H4 (cell line): ENCODE measurements around a stretch of chr13.

DNA sequence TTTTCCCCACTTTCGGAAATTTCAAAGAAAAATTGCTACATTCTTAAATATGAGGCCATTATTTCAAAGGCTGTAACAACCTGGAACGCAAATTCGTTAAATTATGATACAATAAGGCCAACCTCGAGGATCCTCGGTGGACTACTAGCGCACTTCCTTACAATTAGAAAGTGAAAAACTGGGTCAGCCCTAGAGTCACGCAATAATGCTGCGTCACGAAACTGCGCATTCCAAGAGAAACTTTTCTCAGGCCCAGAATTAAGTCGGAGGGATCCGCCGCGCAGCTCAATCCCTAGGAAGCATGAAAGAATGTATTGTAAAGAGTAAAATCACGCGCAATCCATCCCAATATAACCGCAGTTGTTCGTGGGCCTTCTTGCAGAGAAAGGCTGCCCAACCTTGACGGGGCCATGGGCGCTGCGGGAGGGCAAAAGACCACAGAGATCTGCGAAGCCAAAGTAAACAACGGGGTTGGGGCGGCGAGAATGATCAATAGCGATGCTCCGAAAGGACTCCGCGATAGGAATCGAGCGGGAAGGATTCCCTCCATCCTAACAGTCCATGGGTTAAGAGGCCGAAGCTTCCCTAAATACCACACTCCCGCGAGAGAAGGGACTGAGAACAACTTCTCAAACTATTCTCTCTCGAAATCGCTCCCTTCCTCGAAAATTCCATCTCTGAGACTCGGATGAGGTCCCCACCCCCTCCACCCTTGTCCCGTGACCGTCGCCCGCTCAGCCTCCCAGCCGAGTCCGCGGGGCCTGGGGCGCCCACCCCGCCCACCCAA is 598 bp downstream of the SPART start:
- RAMPAGE, long total RNA: no peak

- RAMPAGE, long total RNA: no peak
These were observed 8.4 kb downstream of the EXOSC8 start for GRCh38 chr13:37008987-37009414.

DNA sequence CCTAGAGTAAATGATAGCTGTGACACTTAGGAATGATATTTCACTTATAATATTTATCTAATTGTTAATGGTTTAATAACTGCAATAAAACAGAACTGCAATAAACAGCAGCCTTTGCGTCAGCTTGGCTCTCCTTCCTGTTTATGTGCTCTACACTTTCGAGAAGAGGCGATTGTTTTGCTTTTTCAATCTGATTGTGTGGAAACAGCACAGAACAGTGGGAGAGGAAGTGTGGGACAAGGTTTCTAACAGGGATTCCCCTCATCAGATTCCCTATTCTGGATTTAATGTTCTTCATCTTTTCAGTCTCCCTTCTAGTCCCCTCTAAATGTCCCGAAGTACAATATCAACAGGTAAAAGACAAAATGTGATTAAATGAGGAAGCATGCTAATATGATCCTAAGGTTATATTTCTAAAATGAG is 17.4 kb upstream of the TRPC4 start:
- RAMPAGE, long total RNA: no peak

GRCh38 chr13:38360980-38362072 is 11.7 kb downstream of the UFM1 start:
- RAMPAGE, long total RNA: no peak

- RAMPAGE, long total RNA: no peak
These were observed 38.6 kb downstream of the STOML3 start for GRCh38 chr13:38951912-38952482.

DNA sequence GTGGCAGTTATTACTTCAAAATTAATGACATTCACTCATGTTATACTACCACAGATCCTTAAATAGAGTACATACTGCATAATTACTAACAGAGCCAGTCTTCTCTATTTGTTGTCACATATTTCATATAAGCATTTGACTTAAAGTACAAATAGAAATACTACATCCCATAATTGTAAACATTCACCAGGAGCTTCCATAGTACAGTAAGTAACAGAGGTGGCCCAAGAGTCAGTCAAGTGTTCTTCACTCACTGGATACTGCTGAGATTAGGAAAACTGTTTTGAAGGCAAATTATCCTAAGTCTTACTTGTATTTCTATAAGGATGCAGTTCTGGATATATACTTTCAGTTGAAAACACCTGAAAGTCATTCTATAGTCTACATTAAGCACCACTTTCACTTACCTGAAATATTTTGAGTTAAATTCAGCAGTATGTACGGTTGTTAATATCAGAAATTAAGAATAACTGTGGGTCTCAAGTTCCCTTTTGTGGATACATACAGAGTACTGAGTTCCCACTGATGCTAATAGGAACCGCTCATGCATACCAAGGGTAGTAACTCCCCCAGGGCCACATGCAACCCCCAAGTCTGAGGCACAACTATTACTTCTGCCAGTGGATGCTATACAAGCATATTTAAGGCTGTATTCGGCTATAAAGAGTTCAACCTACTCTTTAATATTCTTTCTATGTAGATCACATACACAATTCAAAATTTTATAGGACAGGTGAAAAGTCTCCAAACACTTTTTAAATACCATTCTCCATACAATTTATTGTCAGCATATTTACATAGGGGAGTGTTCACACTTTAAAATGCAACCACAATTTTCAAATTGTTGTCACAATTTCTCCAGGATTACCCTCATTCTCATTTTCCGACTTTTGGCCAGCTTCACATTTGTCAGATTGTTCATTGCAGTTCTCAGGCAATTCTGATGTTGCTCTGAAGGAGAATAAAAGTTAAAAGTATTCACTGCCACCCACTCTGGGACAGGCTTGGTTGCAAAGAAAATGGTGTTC is 20.1 kb upstream of the STOML3 start:
- RAMPAGE, long total RNA: no peak

GRCh38 chr13:39022251-39022708 is 15.6 kb downstream of the PROSER1 start:
- RAMPAGE, long total RNA: no peak

DNA sequence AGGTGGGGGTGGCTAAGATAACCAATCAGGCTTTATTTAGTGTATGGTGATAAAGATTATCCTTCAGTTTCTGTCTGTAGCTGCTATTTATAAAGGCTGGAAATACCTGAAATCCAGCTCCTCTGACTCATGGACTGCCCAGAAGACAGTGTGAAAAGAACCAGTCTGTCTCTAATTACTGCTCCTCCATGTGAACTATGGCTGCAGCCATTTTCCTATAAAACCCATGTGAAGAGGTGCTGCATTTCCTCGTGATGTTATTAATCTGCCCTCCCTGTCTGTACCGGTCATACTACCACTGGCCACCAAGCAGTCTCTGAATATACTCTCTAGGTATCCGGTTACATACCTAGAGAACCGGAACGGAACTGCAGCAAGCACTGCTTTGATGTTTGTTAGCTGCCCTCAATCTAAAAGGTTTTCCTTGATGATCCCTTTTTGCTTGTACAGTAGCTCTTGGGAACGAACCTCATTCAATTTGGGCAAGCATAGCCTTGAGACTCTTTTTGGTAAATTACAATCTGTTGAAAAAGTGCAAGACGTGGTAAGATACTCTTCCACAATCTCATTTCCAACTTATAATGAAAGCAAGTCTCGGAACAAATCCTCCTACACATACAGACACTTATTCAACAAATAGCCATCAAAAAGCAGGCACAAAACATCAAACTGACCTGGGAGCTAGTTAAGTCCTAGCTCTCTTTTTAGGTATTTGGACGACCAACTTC is 237.8 kb downstream of the LHFPL6 start:
- RAMPAGE, long total RNA: no peak

DNA sequence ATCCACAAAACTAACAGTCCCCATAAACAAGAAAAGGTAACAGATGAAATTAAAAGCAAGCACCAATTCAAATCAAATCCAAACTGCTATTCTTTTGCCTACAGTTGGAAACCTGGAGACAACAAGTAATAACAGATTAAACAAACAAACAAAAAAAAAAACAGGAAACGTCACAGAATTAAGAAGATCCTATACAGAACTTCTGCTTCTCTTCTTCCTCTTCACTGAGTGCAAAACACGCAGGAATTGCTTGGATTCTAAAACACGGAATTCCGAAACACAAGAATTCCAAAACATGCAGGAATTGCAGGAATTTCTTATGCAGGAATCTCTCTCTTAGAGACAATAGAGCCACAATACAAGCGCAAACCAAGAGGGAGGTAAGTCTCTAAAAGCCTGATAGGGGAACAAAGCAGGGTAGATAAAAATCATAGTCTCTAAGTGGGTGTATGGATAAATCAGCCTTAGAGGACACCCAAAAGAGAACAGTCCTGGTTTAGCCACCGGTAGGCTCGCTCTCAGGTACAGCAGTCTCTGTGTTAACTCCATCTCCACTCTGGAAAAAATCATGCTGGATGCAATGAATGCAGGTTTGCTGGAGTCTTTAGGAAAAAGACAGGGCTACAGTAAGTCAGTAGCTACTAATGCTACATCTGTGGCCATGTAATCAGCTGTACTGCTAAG is 112.9 kb downstream of the LHFPL6 start:
- RAMPAGE, long total RNA: no peak

GRCh38 chr13:39696028-39696768 is 40.7 kb downstream of the COG6 start:
- RAMPAGE, long total RNA: no peak

GRCh38 chr13:39893717-39894121 is 238.3 kb downstream of the COG6 start:
- RAMPAGE, long total RNA: no peak

- RAMPAGE, long total RNA: no peak
These were observed 404.7 kb downstream of the COG6 start for GRCh38 chr13:40060025-40060769.

GRCh38 chr13:40187103-40187941 is 479.1 kb downstream of the FOXO1 start:
- RAMPAGE, long total RNA: no peak

GRCh38 chr13:40251748-40252182 is 414.7 kb downstream of the FOXO1 start:
- RAMPAGE, long total RNA: no peak

DNA sequence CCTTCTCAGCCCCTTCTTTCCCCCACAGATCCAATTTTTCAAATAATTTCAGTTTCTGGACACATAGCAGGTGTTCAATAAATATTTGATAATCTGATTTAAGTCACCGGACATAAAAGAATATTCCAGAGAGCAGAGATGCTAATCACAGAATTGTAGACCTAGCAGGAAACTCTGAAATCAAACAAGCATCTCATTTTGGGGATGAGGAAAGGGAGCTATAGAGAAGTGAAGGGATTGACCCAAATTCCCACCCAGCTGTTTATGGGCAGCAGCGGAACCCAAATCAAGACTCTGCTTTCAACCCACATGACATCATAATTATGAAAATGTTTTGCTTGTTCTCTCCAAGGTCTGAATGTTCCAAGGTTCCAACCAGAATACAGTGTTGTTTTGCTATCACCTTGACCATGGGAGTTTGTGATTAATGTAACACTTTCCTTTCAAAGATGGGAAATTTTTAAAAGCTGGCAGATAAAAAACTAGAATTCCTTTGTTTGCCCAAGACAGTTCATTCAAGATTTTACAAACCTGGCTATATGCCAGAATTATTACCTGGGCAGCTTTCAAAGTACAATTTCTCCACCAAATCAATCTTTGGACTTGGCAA is 322.9 kb downstream of the FOXO1 start:
- RAMPAGE, long total RNA: no peak

DNA sequence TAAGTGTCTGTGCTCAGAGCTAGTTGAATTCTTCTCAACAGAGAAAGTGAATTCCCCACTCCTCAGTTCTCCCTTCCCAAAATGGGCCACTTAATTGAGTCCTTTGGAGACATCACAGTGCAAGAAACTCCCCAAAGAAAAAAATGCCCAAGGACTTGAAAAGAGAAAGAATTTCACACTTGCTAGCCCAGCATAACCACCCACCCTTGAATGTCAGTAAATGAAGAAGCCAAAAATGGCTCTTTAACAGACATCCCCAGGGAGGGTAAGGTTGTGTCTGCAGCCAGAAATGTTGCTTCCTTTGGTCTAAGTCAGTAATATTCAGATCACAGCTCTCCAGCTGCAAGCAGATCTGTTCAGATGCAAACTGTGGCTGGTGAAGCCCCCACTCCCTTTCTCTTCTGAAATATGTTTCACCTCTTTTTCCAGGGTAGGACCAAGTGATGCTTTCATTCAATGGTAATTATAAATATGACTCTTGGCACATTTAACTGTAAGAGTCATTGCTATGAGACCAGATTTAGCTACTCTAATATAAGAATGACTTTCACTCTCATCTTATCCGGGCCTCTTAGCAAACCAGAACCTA is 234.4 kb downstream of the FOXO1 start:
- RAMPAGE, long total RNA: no peak

DNA sequence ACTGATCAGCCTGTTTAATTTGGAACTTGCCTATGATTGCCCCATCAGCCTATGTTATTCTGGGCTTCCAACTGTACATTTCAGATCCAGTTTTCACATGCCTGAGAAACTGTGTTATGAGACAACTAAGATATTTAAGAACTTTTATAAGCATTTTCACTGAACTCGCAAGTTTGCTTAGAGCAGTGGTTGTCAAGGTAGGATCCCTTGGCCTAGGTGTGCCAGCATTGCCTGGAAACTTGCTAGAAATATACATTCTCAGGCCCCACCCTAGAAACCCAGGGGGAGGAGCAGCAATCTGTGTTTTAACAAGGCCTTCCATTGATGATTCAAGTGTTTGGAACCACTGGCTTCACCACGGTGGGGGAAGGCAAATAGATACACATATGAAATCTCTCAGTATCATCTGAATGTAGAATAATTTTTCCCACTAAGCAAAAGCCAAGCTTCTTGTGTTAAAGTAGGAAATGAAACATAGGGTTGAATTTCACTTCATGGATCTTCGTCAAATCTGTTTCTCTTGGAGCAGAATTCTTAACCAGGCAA is 213.2 kb downstream of the FOXO1 start:
- RAMPAGE, long total RNA: no peak

DNA sequence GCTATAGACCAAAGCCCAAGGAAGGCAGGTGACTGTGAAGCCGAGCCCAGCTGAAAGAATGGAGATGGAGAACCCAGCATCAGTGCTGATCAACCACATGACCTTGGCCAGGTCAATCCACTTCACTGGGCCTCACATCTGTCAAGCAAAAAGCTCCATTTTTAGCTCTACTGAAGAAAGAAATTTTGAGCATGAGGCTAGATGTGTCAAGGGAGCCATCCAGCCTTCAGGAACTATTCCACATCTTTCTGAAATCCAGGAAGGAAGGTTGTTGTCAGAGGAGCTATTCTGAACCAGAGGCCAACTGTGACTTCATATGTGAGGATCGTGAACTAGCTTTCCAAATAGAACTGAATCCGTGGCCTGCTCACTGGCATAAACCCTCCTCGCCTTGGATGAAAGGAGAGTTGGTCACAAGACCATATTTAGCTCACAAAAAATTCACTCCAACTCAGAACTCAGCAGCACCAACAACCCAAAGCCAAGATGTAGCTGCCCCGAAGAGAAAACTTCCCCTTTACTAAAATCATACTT is 195.8 kb downstream of the FOXO1 start:
- RAMPAGE, long total RNA: no peak

- RAMPAGE, long total RNA: no peak
These were observed 114.9 kb downstream of the FOXO1 start for GRCh38 chr13:40551185-40552359.

DNA sequence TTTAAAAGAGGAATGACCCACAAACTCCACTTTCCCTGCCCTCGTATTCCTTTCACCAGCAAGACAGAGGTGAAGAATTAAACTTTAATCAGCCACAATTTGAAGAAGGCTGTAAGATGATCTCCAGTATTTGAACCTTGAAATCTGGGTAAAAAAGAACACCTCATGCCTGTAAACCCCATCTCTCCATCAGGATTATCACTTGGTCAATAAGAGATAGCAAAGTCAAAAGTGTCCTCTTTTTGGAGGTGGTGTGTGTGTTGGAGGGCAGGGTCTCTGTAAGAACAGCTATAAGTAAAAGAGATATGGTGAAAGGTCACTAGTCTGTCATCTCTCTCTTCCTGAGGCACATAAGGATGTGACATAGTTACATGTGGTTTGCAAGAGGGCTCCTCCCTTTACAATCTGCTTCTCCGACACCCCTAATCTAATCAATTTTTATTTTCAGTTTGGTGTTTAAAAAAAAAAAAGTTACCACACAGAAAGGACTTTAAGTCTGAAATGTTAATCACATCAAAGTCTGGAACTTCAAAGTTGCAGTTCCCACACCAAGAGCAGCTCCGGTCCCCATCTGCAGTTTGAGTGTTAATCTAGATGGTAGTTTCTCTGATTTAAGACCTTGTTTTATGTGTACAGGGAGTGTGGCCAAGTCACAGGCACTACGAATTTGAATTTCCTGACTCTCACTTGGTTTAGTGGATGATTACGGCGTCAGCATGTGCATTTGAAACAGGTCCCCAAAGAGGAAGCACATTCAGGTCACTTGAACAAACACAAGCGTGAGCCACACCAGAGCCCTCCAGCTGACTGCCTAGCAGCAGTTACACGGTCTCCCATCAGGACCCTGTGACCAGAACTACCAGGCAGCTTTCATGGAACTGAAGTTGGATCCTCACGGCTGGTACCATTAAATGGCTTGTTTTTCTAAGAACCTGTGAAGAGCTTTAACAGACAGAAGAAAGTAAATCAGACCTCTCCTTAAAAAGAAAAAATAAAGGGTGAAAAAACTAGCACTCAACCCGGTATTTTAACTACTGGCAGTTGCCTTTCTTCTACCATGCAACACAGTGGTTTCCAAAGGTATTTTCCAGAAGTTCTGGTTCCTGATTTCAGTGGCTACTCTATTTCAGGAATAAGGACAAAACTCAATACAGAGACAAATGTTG is 53.1 kb downstream of the FOXO1 start:
- RAMPAGE, long total RNA: no peak